Peripheral blood mononuclear cell (primary cell): ENCODE measurements around a stretch of chr10.

DNA sequence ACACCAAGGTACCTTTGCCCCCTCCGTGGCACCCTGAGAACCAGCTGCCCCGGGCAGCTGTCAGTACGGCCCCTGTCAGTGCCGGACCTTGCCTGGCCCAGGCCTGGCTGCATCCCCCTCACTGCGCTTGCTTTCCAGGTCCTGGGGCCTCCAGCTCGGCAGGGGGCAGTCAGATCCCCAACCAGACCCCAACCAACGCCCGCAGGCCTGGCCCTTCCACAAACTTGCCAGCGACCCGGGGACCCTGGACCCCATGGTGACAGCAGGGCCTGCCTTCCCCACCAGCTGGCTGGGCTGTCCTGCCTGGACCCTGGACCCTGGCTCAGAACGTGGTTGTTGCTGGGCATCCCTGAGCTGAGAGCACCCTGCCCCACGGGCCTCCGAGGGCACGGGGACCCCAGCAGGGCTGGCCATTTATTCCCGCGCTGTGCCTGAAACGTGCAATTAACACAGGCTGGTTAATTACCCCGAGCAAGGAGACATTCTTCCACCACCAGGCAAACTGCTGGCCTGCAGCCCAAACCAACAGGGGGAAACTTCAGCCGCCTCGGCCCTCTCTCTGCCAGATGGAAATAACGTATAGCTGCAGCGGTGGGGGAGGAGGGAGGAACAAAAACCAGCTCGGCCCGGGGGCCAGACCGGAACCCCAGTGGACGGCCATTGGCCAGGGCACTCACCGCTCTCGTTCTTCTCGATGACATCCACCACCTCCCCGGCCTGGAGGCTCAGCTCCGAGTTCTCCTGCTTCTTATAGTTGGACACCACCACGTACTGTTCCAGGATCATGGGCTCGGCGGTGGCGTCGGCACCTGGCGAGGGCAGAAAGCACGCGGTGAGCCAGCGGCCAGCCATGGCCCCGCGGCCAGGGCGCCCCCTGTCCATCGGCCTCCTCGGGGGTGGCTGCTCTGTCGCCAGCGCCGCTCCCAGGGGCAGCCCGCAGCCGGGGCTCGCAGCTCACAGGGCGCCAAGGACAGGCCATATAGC, 167.1 kb downstream of the NEURL1 start:
- PRO-cap, 8 experiments = no peak in any of the 8 experiments

DNA sequence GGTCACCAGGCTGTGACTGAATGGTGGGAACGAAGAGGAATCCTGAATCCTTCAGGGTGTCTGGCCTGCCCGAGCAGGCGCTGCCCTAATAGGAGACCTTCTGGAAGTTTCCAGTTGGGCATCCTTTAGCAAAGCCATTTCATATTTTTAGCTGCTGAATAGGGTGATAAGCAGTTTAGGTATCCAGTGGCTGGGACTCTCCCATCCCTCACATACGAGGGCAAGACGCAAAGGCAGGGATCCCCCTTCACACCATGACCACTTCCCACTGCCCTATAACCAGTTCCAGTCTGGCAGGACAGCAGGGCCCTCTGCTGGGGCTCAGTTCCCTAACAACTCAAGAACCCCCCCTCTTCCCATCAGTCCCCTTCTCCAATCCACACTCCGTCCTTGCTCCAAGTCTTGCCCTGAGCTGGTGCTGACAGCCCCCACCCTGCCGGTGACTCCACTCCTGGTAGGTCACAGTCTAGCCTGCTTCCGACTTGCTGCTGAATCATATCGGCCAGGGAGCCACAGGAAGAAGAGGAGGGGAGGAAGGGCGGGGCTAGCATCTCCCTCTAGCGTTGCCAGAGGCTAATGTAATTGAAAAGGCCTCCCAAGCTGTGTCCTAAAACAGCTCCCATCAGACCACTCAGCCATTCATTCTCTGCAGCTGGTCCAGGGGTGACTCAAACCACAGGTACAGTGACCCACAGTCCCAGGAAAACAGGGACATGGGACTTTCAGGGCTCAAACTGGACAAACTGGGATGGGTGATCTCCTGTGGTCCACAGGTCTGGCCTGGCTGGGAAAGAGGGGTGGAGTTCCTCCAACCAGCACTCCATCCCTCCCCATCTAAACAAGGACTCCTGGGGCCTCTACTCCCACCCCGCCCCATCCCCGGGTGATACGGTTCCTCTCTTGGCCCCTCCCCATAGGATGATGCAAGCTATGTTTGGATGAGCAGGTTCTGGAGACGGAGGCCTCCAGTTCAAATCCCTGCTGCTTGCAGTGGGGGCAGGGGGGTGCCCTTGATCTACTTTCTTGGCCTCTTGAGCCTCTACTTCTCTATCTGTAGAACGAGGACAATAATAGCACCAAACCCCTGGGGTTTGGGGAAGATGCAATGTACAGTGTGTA, 158.9 kb downstream of the SH3PXD2A start:
- PRO-cap, 8 experiments = peak in 1 of 8 experiments; most common minus-strand start position 468 of the sequence (in 1)

- PRO-cap, 8 experiments = no peak in any of the 8 experiments
Observed at GRCh38 chr10:103763769-103764147, 91.6 kb downstream of the SH3PXD2A start.

- PRO-cap, 8 experiments = peak in 7 of 8 experiments; most common plus-strand start chr10:103772440 (in 6); most common minus-strand start chr10:103772708 (in 2)
Observed at GRCh38 chr10:103771957-103773043, 83.1 kb downstream of the SH3PXD2A start.

DNA sequence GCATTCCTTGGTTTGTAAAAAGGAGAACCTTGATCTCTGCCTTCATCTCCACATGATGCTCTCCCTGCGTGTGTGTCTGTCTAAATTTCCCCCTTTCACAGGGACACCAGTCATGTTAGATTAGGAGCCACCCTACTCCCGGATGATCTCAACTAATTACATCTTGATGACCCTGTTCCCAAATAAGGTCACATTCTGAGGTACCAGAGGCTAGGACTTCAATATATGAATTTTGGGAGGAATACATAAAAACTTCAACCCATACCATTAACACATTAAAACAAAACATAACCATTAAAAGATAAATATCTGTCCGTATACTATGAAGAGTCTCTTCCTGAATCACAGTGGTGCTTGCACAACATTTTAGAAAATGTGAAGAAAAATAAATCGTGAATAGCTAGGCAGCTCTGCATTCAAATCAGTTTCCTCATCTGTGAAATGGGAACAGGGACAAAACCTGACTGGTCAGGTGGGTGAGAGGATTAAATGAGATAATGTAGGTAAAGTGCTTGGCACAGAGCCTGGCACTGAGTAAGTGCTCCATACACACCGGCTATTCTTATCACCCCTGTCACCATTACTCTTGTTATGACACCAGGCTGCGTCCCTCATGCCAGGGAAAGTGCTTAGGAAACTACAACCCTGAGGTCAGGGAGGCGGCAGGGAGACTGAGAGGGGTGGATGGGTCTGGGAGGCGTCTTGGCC, 78.6 kb downstream of the SH3PXD2A start:
- PRO-cap, 8 experiments = no peak in any of the 8 experiments

DNA sequence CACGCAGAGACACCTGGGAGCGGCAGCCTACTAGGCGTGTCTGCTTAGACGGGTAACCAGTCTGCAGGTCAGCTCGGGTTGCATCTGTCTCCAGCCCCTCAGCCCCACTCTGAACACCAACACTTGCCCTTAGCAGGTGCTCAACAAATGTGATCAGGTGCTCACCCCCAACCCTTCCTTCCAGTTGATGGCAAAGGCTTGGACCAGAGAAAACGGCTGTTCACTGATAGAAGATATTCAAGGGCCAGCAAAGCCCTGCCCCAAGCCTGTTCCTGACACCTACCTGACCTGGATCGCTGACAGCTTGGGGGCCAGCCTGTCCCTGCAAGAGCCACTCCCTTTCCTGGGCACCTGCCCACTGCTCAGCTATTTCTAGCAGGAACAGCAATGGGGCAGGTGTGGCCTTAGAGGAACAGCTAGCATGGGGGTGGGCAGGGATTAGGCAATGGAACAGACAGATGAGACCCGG, 70.5 kb downstream of the SH3PXD2A start:
- PRO-cap, 8 experiments = no peak in any of the 8 experiments

- PRO-cap, 8 experiments = no peak in any of the 8 experiments
Observed at GRCh38 chr10:103793302-103793710, 62.1 kb downstream of the SH3PXD2A start.

GRCh38 chr10:103814536-103814955, 40.8 kb downstream of the SH3PXD2A start:
- PRO-cap, 8 experiments = no peak in any of the 8 experiments

- PRO-cap, 8 experiments = no peak in any of the 8 experiments
Observed at GRCh38 chr10:103916334-103916744, 1.6 kb downstream of the STN1 start.

DNA sequence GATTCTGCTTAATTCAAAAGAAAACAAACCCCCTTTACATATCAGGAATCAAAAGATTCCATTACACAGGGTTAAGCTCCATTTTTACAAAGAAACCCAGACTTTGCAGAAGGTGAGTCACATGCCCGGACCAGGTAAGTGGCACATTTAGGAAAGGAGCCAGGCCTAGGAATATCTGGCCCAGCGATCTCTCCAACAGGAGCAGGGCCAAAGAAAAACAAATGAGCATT, 1.1 kb downstream of the STN1 start:
- PRO-cap, 8 experiments = no peak in any of the 8 experiments

DNA sequence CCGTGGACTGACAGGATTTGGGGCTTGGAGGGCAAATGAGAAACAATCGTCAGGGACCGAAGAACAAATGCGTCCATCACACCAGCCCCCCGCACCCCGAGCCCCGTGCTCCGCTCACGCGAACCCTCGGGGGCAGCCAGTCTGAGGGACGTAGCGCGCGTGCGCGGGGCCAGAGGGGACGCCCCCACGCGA, 161 bp upstream of the SLK start:
- PRO-cap, 8 experiments = peak in 8 of 8 experiments; most common minus-strand start position 143 of the sequence (in 5)

DNA sequence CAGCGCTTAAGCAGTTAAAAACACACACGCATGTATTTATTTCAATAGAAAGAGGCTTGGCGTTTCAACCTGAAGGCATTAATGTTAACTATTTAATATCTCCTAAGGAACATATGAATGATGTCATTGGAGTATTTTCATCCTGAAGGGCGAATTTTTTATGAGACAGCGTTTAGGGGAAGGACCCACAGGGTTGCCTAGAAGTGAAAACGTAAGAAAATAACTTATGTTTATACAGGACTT, 1.5 kb downstream of the SLK start:
- PRO-cap, 8 experiments = no peak in any of the 8 experiments

DNA sequence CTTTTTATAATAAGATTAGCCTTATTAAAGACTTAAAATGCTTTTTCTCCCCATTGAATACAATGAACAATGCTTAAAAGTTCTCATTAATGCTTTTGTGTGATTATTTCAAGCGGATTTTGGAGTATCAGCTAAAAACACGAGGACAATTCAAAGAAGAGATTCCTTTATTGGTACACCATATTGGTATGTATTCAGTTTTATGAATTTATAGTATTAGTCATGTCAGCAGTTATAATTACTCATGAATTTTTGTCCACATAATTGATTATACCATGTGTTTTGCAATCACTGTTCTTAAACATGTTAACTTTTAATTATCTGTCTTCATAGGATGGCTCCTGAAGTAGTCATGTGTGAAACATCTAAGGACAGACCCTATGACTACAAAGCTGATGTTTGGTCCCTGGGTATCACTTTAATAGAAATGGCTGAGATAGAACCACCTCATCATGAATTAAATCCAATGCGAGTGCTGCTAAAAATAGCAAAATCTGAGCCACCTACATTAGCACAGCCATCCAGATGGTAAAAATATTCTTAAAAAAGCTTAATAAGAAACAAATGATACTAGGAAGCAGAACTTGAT, 31.9 kb downstream of the SLK start:
- PRO-cap, 8 experiments = no peak in any of the 8 experiments

GRCh38 chr10:103999657-104000052, 32.7 kb downstream of the SLK start:
- PRO-cap, 8 experiments = no peak in any of the 8 experiments

- PRO-cap, 8 experiments = peak in 1 of 8 experiments; most common minus-strand start chr10:104300767 (in 1)
Observed at GRCh38 chr10:104300630-104301309, 31.8 kb downstream of the GSTO2 start.

DNA sequence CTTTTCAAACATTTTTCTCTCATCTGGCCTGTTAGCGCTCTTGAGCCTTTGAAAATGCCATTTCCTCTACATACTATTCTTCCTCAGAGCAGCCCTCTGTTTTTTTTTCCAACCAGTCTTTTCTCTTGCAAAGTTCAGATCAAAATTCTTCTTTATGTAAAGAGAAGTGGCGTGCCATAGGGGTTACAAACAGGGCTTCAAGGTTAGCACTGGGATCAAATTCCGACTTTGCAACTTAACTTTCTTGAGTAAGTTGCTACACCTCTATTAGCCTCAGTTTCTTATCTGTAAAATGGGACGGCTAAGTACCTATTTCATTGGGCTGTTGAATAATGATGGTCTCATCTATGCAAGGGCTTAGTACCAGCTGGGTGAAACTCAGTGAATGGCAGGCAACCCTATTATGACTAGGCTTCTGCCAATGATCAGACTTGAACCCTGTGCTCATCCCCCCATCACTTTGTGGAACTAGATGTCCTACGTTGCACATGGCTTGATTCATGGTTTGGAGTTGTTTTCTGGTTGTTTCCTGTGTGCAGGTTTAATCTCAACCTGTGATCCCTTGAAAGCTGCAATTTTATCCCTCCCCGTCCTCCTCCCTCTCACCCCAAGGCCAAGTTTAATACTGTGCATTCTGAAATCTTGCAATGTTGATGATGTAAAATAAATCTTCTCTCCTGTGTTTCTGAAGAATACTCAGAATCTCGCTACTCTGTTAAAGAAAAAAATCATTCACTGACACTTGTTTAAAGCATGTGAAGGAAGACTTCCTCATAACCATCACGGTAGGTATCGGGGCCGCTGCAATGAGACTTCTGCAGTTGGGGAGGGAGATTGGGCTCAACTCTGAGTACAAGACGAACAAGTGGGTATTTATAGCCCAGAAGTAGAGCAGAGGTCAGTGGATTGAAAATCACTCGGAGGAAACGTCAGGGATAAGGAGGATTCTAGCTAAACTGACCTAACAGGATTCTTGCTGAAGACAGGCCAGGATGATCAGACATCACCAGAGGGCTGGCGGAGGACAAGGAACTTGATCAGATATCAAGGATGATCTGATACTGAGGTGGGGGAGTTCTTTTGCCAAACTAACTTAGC, 33.7 kb downstream of the ITPRIP start:
- PRO-cap, 8 experiments = peak in 6 of 8 experiments; most common minus-strand start position 459 of the sequence (in 4)

- PRO-cap, 8 experiments = peak in 1 of 8 experiments; most common minus-strand start chr10:104318667 (in 1)
Observed at GRCh38 chr10:104318301-104318900, 19.9 kb downstream of the ITPRIP start.

DNA sequence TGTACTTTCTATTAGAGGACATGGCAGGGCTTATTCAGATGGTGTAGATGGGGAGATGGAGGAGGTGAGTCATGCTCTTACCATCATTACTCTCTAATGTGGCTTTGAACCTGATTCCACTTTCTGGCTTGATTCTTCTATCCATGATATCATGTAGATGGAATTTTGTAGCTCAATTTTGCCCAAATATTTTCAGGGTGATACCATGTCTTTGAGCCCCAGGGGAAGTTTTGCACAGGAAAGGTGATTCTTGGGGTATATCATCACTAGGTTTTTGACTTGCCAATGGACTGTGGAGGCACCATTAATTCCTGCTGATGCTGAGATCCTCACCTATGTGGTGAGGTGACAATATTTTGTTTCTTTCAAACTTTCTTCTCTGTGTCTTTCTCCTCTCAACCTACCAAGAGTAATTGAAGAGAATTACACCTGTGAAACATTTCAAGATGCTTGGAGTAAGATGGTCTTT, 91.9 kb downstream of the CFAP58 start:
- PRO-cap, 8 experiments = no peak in any of the 8 experiments

DNA sequence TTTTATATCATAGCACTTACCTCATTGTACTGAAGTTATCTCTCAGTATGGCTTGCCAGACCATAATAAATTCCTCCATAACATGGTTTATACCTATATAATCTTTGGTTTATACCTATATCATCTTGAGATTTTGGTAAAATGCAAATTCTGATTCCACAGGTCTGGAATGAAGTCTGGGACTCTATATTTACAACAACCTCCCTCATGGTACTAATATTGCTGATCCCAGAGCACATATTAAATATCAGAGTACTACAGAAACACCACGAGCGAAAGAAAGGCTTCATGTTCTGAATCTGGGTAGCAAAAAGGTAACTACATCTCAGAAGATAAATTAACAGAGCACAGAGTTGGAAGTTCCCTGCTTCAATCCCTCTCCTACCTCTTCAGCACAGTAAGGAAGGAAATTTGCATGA, 1239.4 kb downstream of the SORCS3 start:
- PRO-cap, 8 experiments = no peak in any of the 8 experiments

- PRO-cap, 8 experiments = no peak in any of the 8 experiments
Observed at GRCh38 chr10:108894634-108895219, 1028.6 kb downstream of the XPNPEP1 start.